Retinal pigment epithelial cell (primary cell): ENCODE data around the genes SNAP47 and PRSS38.

GRCh38 chr1:226070732-226071140 lies 8.2 kb downstream of the H3-3A start:
- RRBS, result no CpG with 5 or more reads among the region's 3 CpGs

GRCh38 chr1:226074595-226075007 lies 12.1 kb downstream of the H3-3A start:
- RRBS, result no CpG with 5 or more reads among the region's 5 CpGs

GRCh38 chr1:226083292-226084207 lies 21.0 kb downstream of the H3-3A start:
- RRBS, result 2% methylated on average over 28 of the region's 83 CpGs

- RRBS, result no CpG with 5 or more reads among the region's 7 CpGs
These were observed 58.1 kb downstream of the H3-3A start for GRCh38 chr1:226120680-226121034.

DNA sequence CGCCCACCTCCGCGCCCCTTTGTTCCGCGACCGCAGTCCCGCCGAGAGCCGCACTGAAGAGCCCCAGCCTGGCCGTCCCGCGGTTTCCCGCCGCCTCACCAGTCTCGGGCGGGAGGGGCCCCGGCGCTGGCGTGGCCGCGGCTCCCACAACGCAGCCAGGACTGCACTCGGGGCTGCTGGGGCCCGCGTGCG lies 59.4 kb downstream of the H3-3A start:
- RRBS, result under 1% methylated on average over 10 of the region's 26 CpGs

GRCh38 chr1:226185994-226186605 lies 441 bp downstream of the ACBD3 start:
- RRBS, result under 1% methylated on average over 9 of the region's 41 CpGs

- RRBS, result no CpG with 5 or more reads among the region's 12 CpGs
These were observed 21.8 kb upstream of the STUM start for GRCh38 chr1:226526676-226527201.

GRCh38 chr1:226649675-226650832 lies 89.0 kb downstream of the ITPKB start:
- RRBS, result no CpG with 5 or more reads among the region's 21 CpGs

DNA sequence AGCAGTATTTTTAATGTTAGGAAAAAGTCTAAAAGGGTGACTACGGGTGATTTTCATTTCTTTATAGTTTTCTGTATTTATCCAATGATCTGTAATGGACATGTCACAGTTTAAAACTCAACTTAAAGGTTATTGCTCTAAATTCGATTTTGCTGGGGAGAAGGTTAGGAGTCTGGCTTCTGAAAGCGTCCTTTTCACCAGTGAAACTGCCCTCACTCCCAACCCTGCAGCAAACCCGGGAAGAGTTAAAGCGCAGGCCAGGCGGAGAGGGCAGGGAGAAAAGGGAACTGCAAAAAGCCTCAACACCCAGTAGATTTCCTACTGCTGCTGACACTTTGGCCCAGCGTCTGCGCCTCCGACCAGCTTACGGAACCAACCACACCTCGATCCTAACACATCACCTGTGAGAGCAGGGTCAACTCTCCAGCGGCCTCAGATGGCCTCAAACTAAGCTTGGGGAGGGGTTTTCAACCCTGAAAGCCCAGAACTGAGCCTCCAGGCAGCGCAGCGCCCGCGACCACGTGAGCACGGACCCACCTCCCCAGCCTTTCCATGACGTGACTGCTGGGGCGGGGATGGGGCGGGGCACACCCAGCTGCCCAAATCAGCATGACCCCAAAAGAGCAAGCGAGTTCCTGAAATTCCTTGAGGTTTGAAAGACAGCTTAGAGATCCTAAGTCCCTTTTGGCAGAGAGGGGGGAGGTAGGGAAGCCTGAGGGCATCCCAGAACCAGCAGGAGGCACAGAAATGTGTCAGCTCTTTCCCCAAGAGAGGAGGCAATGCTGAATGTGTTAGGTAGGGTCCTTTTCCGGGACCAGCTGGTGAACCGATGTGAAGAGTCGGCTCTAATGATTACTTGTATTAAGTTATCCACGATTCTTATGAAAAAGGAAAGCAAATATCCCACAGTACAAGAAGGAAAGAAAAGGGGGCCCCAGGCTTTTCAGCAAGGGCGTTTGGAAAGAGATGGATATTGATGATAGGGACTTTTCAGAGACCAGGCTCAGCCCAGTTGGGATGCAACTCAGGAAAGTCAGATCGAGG lies 59.1 kb downstream of the ITPKB start:
- RRBS, result no CpG with 5 or more reads among the region's 28 CpGs

DNA sequence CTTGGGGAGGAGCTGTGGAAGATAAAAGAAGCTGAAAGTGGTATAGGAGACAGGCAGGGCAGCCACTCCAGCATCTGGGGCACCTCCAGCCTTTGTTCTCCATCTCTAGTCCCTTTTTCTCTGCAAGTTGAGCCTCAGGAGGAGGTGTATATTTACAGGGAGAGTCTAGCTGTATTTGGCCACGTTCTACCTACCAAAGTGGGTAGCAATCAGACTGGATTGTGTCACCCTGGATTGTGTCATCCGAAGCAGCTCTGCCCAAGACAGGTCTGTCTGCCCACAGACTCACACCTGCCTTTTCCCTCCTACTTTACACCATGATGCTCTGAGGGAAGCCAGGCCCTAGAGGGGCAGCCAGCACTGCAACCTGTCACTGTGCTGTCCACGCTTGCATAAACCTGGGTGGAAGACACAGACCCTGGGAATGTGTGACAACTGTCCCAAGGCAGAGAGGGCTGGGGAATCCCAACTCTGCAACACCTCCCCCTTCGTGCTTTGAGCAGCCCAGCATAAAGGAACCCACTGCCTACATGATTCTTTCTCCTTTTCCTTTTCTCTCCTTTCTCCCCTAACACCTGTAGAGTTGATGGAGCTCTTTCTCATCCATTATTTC lies 56.2 kb downstream of the ITPKB start:
- RRBS, result no CpG with 5 or more reads among the region's 4 CpGs

GRCh38 chr1:226690338-226691197 lies 48.5 kb downstream of the ITPKB start:
- RRBS, result no CpG with 5 or more reads among the region's 10 CpGs

- RRBS, result no CpG with 5 or more reads among the region's 7 CpGs
These were observed 8.2 kb downstream of the COQ8A start for GRCh38 chr1:226948121-226948835.

DNA sequence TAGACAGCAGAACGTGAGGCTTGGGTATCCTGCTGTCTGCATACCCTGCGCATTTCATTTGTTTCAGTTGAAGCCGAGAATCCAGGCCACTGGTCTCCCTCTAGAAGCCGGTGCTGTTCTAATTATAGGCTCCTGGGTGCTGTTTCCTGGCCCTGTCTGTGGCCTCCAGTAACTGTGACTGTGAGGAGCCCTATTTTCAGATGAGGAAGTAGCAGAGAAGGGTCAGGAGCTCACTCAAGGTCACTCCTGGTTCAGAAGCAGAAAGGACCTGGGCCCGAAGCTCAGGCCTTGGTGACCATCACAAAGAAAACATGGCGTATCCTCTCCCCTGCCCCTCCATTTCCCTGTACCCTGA lies 24.0 kb downstream of the COQ8A start:
- RRBS, result no CpG with 5 or more reads among the region's 6 CpGs

DNA sequence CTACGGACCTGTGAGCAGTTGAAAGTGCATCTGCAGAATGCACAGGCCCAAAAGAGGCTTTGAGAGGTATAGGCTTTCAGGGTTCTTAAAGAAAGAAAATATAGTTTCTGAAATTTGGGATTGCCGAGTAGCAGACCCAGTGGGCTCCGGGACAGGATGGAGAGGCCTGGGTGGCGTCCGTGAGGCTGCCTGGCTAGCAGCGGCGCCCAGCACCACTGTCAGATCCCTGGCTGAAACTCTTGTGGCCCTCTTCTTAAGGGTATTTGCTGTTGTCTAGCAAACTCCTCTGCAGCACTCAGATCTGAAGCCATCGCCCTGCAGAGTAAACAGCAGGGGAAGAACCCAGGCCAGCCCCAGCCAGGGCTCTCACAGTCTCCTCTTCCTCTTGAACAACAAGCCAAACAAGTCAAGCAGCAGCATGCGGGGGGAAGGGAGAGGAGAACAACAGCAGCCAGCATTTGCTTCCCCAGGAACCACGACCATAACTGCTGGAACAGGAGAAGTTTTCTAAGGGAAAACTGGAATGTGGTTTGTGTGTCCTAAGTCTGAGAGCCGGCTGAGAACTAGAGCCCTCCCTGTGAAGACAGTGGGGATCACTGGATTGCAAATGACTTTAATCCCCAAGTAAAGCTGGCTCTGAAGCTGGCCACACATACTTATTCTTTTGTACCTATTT lies 48.1 kb downstream of the COQ8A start:
- RRBS, result no CpG with 5 or more reads among the region's 11 CpGs

GRCh38 chr1:227034285-227034938 lies 94.3 kb downstream of the COQ8A start:
- RRBS, result no CpG with 5 or more reads among the region's 3 CpGs

GRCh38 chr1:227134209-227135239 lies 183.8 kb downstream of the CDC42BPA start:
- RRBS, result no CpG with 5 or more reads among the region's 4 CpGs

DNA sequence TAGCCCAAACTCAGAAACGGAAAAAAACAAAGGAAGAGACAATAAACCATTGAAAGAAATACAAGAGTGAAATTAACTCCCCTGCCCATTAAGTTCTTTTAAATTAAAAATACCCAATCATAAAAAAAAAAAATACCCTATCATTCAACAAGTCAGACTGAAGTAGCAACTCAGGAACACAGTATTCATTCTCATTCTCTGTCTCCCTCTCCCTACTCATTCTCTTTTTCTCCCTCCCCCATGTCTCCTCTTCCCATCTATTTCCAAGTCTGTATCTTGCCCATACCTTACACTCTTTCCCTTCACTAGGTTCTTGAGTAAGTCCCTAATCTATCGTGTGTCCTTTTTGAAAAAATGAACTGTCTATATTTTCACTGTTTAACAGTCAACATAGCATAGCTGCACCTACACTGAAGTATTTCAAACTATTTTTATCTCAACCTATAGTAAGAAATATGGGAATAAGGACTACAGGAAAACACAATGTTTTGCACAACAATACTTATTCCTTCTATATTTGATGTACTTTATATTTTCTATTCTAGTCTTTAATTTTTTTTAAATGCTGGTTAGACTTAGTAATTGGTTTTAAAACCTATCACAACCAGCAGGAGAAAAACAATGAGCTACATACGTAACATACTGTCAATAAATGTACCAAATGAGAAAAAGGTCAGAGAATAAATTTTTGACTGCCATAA lies 6.5 kb downstream of the CDC42BPA start:
- RRBS, result no CpG with 5 or more reads among the region's 3 CpGs

DNA sequence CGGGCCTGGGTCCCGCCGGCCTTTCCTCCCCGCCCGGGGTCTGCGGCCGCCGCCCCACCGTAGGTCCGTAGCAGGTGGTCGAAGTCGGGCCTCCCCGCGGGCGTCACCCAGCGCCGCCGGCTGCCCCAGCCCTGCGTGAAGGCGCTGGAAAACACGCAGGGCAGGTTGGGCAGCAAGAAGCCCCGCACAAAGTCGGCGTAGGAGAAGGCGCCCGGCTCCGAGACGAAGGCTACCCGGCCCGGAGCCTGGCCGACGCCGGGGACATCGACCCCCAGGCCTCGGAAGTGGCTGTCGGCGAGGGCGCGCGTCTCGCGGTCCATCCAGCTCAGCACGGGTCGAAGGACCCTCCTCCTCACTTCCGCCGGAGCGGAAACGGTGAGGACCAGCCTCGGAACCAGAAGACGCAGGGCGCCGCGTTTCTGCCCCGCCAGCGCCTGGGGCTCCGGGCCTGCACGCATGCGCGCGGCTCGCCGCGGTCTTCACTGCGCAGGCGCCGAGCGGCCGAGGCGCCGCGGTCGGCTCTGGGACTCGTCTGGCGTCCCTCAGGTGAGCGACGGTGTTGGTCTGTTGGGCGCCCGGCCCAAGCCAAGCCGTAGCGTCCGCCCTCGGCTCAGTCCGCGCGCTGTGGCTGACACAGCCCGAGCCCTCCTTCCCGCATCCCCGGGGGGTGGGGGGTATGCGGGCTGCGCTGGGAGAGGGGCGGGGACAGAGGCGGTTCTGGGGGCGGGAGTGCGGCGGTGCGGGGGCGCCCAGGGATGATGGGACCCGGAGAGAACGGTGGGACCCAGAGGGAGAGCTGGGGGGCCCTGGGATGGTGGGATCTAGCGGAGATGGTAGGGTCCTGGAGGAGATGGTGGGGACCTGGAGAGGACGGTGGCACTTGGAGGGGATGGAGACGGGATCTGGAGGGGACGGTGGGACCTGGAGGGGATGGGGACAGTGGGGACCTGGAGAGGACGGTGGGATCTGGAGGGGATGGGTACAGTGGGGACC lies at the start of gene SNAP47:
Gene SNAP47 (plus strand): TSS at position 482 of the 993 bp plus-strand sequence.
- RRBS, result under 1% methylated on average over 51 of the region's 104 CpGs

- RRBS, result no CpG with 5 or more reads among the region's 9 CpGs
These were observed at the start of gene PRSS38 for GRCh38 chr1:227815638-227815837. Gene PRSS38 (plus strand): TSS chr1:227815675.

GRCh38 chr1:228106380-228107021 lies 2.6 kb downstream of the MRPL55 start:
- RRBS, result no CpG with 5 or more reads among the region's 15 CpGs